A549 (cell line): ENCODE results near the genes ACP4, KLK5 and C19orf84.

- PRO-cap: no peak
CAGE:
- cytosol, long polyA plus RNA: no peak
- long polyA plus RNA: no peak
- nucleus, long polyA plus RNA: no peak
Observed at GRCh38 chr19:50384500-50384825, 316 bp downstream of the POLD1 start.

DNA sequence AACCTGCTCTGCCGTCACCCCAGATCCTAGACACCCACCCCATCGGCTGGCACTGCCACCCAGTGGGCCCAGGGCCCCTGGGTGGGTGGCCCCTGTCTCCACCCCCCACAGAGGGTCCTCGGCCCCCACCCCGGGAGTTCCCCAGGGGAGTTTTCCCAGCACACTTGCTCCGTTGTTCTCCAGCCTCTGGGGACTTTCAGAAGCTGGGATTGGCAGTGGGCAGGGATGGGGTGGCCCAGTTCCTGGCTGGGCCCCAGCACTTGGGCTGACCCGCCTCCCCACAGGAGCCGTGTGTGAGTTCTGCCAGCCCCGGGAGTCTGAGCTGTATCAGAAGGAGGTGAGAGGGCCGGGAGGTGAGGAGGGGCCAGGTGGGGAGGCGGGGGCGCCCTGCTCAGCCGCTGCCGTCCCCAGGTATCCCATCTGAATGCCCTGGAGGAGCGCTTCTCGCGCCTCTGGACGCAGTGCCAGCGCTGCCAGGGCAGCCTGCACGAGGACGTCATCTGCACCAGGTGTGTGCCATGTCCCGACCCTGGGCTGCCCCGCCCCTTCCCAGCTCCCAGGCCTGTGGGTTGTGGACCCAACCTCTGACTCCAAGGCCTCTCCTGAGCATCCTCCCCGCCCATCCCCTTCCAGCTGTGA lies 1.9 kb upstream of the SPIB start:
- PRO-cap: no peak
CAGE:
- cytosol, long polyA plus RNA: no peak
- long polyA plus RNA: no peak
- nucleus, long polyA plus RNA: no peak

DNA sequence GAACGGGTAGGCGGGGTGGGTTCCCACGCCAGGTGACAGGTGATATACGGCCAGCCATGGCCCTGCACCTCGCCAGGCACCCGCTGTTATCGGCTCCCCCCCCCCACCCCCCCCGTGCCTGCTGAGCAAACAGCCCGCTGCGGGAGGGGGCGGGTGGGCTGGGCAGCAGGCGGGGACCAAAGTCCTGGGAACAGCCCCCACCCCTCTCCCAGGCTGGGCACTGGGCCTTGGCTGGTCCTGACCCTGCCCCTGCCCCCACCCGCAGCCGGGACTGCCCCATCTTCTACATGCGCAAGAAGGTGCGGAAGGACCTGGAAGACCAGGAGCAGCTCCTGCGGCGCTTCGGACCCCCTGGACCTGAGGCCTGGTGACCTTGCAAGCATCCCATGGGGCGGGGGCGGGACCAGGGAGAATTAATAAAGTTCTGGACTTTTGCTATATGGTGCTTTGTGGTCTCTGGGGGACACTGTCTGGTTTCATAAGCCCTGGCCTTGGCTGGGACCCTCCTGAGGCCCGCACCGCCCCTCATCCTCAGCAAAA lies 1.1 kb upstream of the SPIB start:
- PRO-cap: no peak
CAGE:
- cytosol, long polyA plus RNA: no peak
- long polyA plus RNA: no peak
- nucleus, long polyA plus RNA: no peak

DNA sequence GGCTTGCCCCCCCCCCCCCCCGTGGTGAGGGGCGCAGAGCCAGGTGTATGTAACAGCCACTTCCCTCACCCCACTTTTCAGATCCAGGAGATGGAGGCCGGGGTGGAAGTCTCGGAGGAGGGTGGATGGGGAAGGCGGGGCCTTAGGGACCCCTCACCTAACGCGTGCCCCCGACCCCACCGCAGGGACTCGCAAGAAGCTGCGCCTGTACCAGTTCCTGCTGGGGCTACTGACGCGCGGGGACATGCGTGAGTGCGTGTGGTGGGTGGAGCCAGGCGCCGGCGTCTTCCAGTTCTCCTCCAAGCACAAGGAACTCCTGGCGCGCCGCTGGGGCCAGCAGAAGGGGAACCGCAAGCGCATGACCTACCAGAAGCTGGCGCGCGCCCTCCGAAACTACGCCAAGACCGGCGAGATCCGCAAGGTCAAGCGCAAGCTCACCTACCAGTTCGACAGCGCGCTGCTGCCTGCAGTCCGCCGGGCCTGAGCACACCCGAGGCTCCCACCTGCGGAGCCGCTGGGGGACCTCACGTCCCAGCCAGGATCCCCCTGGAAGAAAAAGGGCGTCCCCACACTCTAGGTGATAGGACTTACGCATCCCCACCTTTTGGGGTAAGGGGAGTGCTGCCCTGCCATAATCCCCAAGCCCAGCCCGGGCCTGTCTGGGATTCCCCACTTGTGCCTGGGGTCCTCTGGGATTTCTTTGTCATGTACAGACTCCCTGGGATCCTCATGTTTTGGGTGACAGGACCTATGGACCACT lies 4.7 kb upstream of the MYBPC2 start:
- PRO-cap: no peak
CAGE:
- cytosol, long polyA plus RNA: no peak
- long polyA plus RNA: no peak
- nucleus, long polyA plus RNA: no peak

GRCh38 chr19:50477654-50477906 lies 932 bp upstream of the GARIN5A start:
- PRO-cap: no peak
CAGE:
- cytosol, long polyA plus RNA: no peak
- long polyA plus RNA: no peak
- nucleus, long polyA plus RNA: no peak

- PRO-cap: no peak
CAGE:
- cytosol, long polyA plus RNA: no peak
- long polyA plus RNA: no peak
- nucleus, long polyA plus RNA: no peak
Observed at GRCh38 chr19:50499964-50501103, 10.7 kb downstream of the JOSD2 start.

DNA sequence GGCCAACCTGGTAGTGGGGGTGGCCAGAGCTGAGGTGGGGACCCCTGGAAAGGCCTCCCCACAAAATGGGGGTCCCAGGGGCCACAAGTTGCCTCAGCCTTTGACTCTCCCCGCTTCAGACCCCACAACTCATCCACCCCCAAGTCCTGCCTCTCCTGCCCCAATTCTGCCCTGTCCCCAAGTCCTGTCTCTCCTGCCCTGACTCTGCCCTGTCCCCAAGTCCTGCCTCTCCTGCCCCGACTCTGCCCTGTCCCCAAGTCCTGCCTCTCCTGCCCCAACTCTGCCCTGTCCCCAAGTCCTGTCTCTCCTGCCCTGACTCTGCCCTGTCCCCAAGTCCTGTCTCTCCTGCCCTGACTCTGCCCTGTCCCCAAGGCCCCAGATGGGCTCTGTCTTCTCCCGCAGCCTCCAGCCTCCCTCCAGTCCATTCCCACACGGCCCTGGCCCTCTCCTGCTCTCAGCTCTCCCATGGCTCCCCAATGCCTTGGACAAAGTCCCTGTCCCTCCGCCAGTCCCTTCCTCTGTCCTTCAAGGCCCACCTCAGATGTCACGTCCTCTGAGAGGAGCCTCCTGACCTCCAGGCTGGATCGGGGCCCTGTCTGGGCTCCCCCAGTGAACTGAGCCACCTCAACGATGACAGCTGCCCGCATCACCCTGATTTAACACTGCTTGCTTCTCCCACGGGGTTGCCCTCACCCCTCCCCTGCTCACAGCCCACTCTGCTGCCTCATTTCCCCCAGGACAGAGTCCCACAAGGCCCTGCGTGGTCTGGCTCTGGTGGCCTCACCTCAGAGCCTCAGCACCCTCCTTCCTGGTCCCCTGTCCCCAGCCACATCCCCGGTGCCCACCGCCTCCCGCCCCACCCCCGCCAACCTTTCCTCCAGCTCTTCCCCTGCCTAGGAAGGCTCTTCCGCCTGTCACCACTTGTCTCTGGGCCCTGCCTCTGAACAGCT lies 3.0 kb downstream of the JOSD2 start:
- PRO-cap: no peak
CAGE:
- cytosol, long polyA plus RNA: no peak
- long polyA plus RNA: no peak
- nucleus, long polyA plus RNA: no peak

GRCh38 chr19:50514362-50515330 lies 933 bp upstream of the ASPDH start:
- PRO-cap: no peak
CAGE:
- cytosol, long polyA plus RNA: no peak
- long polyA plus RNA: no peak
- nucleus, long polyA plus RNA: no peak

DNA sequence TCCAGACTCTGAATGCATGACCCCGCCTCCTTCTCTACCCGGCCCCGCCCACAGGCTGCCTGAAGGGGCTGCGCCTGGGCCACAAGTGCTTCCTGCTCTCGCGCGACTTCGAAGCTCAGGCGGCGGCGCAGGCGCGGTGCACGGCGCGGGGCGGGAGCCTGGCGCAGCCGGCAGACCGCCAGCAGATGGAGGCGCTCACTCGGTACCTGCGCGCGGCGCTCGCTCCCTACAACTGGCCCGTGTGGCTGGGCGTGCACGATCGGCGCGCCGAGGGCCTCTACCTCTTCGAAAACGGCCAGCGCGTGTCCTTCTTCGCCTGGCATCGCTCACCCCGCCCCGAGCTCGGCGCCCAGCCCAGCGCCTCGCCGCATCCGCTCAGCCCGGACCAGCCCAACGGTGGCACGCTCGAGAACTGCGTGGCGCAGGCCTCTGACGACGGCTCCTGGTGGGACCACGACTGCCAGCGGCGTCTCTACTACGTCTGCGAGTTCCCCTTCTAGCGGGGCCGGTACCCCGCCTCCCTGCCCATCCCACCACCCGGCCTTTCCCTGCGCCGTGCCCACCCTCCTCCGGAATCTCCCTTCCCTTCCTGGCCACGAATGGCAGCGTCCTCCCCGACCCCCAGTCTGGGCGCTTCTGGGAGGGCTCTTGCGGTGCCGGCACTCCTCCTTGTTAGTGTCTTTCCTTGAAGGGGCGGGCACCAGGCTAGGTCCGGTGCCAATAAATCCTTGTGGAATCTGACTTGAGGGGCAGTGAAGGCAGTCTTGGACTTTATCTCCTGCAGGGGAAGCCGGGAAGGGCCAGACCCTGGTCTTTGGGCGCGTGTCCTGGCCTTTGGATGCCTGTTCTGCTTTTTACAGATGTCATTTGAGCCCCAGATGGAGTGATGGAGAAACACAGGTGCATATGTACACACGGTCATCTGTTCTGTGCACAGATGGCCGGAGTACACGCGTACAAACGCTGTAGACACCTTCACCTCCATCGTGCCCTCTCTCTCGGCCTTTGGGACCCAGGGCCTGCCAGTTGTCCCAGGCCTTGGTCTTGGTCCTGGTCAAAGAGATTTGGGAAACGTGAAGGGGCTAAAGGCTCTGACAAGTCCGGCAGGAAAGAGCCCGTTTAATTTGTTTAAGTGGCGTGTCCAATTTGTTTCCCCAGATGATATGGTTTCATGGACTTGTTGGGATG lies 2.2 kb downstream of the CLEC11A start:
- PRO-cap: bidirectional peak, plus-strand start at position 146 of the sequence, minus-strand start outside the sequence
CAGE:
- cytosol, long polyA plus RNA: start-site peak on the plus strand centred at position 129 of the sequence, 89 bp wide, 43 and 146 reads in 2 replicates
- long polyA plus RNA: no peak
- nucleus, long polyA plus RNA: start-site peak on the plus strand centred at position 136 of the sequence, 77 bp wide, 19 and 66 reads in 2 replicates

DNA sequence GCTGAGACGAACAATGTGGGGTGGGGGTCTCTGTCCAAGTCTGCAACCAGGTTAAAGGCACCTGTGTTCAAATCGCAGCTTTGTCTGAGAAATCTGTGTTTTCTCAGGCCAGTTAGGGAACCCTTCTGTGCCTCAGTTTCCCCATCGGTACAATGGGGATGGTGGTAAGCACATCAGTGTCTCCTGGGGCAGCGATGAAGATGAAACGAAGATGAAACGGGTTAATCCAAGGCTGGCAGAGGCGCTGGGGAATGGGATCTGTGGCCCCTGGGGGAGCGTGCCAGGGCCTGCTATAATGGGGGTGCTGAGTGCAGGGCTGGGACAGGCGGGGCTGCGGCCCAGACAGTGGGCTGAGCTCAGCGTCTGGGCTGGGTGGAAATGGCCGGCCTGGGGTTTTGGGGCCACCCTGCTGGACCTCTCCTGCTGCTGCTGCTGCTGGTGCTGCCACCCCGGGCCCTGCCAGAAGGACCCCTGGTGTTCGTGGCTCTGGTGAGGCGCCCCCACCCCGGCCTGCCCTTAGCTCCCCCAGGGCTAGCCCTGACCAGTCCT lies at the start of gene ACP4:
TSS of gene ACP4 (plus strand) at position 379 of the 549 bp plus-strand sequence.
- PRO-cap: no peak
CAGE:
- cytosol, long polyA plus RNA: no peak
- long polyA plus RNA: no peak
- nucleus, long polyA plus RNA: no peak

DNA sequence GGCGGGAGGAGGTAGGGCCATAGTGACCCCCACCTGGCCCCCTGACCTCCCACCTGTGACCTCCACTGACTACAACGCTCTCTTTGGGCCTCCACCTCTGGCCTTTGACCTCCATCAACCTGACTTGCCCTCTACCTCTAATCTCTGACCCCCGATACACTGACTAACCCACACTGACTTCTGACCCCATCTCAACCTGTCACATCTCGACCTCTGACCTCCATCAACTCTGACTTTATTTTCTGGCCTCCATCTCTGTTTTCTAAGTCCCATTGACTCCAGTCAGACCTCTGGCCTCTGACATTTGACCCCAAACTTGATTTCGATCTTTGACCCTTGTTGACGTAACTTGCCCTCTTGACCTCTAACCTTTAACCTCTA lies 625 bp downstream of the ACP4 start:
- PRO-cap: no peak
CAGE:
- cytosol, long polyA plus RNA: no peak
- long polyA plus RNA: no peak
- nucleus, long polyA plus RNA: no peak

GRCh38 chr19:50795845-50796410 lies 5.7 kb downstream of the ACP4 start:
- PRO-cap: no peak
CAGE:
- cytosol, long polyA plus RNA: no peak
- long polyA plus RNA: no peak
- nucleus, long polyA plus RNA: no peak

DNA sequence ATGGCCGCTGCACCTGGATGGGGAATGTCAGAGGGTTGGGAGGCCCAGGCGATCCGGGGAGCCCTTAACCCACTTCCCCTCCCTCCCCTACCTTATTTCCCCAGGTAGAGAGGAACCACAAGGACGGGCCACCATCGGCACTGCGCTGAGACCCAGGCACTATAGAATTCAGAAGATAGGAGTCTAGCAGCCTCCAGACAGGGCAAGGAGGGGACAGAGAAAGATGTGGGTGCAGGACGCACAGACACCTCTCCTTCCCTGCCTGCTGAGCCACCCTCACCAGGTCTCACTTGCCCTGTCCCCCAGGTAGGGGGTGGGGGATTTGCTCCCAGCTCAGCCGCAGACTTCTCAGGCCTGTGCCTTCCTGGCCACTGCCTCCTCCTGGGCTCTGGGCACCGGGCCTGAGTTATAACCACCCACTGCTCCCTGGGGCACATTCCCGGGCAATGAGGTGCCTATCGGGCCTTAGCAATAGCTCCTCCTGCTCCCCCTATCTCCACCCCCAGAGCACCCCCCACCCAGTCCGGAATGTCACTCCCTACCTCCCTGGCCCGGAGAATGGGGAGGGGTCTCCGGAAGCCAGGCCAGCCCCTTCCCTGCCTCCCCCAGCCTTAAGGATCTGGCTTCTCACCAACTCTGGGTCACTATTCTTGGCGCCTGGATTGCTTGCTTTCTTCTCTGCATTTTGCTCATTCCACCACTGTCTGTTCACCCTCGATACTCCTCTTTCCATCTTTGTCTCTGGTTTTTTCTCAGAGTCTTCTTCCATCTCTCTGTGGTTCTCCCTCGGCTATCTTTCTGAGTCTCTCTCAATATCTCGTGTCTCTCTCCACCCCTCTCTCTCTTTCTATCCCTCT lies at the start of gene KLK5:
TSS of gene KLK5 (minus strand) at position 383 of the 857 bp plus-strand sequence.
- PRO-cap: no peak
CAGE:
- cytosol, long polyA plus RNA: no peak
- long polyA plus RNA: no peak
- nucleus, long polyA plus RNA: no peak

DNA sequence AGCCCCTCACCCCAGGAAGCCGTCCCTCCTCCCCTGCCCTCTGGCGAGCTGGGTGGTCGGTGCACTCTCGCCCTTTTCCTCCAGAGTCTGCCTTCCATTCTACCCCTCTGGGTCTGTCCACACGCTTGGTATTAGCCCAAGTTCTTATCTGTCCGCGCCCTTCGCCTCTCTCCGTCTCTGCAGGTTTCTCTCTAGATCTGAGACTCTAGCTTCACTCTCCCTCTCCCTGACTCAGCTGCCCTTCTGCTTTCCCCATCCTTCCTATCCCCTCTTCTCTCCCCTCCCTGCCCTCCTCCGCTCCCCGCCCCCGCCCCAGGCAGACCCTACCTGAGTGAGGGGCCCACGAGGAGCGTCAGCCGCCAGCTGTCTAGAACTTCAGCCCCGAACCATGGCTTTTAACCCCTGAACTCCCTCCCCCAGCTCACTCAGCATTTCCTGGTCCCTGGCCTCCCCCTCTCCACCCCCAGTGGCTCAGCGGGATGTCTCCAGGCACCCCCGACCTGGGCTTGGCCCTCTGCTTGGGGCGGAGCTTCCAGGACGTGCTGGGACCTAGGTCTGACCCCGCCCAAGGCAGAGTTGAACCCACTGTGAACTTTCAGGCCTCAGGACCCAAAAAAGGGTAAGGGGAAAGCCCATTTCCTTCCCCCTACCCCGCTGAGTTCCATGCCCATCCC lies 556 bp upstream of the KLK13 start:
- PRO-cap: no peak
CAGE:
- cytosol, long polyA plus RNA: no peak
- long polyA plus RNA: no peak
- nucleus, long polyA plus RNA: no peak

- PRO-cap: no peak
CAGE:
- cytosol, long polyA plus RNA: no peak
- long polyA plus RNA: no peak
- nucleus, long polyA plus RNA: no peak
Observed at GRCh38 chr19:51139363-51139829, 2.7 kb upstream of the SIGLEC7 start.

DNA sequence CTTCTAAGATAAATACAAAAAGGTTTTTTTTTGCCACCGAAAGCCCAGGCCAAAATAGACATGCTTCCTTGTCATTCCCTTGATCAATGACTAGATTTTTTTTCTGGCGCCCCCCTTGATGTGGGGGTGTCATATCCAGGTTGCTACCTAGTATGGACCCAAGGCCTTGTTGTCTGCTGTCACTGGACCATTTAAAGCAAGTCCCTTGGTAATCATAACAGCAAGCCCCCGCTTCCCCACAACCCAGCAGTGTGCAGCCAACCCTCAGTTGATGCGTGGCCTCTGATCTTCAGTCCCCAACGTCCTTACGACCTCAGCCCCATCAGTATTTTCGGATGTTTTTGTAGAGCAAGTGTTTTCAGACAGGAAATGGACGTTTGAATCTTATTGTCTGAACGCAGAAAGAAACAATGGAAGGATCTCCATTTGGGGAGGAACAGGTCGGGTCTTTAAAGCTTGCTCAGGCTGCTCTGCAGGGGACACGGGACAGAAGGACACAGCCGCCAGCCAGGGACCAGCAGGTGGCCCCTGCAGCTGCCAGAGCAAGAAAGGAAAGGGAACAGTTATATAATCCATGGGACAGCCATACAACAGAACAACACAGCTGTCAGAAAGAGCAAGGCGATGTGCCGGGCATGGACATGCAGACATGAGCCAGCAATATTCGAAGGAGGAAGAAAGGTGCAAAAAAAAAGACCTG lies 18.6 kb upstream of the IGLON5 start:
- PRO-cap: no peak
CAGE:
- cytosol, long polyA plus RNA: no peak
- long polyA plus RNA: no peak
- nucleus, long polyA plus RNA: no peak

DNA sequence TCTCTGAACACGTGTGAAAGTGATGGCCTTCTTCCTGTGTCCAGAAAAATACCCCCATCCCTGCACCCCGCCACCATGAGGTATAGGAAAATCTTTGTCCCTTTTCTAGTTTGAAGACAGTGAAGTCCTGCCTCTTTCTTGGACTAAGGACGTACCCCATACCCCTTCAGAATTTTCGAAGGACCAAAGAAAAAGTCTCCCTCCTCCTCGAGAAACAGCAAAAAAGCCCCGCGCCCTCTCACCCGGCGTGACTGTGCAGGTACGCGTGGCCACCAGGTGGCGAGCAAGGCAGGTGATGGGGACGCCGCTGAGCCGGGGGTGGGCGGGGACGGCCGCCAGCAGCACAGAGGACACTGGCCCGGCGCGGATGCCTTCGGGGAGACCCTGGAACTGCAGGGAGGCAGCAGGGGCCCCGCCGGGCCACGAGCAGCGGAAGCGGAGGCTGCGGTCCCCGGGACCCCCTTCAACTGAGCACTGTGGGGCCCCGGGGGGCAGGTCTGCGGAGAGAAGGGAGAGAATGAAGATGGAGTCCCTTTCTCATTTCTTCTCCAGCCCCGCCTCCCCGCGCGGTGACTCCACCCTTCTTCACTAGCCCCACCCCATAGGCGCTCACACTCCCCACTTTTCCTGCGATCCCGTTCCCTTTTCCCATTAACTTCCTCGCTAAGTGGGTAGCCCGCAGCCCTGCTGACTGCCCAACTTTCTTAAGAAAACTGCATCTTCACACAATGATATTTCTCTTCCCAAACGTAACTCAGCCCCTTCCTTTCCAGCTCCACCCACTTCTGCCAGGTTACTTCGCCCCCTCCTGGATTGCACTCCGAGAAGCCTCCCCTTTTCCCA lies 3.1 kb downstream of the VSIG10L start:
- PRO-cap: unidirectional peak, plus-strand start at position 310 of the sequence
CAGE:
- cytosol, long polyA plus RNA: no peak
- long polyA plus RNA: no peak
- nucleus, long polyA plus RNA: no peak

DNA sequence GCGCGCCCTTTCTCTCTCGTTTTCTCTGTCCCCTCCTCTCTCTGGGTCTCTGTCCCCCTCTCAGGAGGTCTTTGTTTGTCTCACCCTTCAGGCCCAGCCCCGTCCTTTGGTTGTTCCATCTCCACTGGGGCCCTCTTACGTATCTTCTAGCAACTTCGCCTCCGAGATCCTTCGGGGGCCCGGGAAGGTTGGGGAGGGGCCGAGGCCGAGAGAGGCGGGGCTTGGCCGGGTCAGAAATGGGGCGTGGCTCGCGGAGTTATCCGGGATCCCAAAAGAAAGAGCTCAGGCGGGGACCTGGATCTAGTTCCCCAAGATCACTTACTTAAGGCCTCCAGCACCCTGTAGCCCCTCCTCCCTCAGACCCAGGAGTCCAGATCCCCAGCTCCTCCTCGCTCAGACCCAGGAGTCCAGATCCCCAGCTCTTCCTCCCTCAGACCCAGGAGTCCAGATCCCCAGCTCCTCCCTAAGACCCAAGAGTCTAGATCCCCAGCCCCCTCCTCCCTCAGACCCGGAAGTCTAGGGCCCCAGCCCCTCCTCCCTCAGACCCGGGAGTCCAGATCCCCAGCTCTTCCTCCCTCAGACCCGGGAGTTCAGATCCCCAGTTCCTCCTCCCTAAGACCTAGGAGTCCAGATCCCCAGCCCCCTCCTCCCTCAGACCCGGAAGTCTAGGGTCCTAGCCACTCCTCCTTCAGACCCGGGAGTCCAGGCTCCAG lies at the start of gene C19orf84:
TSS of gene C19orf84 (minus strand) at position 198 of the 713 bp plus-strand sequence.
- PRO-cap: no peak
CAGE:
- cytosol, long polyA plus RNA: no peak
- long polyA plus RNA: no peak
- nucleus, long polyA plus RNA: no peak

GRCh38 chr19:51593833-51595017 lies 23.1 kb downstream of the ZNF175 start:
- PRO-cap: no peak
CAGE:
- cytosol, long polyA plus RNA: no peak
- long polyA plus RNA: no peak
- nucleus, long polyA plus RNA: no peak

DNA sequence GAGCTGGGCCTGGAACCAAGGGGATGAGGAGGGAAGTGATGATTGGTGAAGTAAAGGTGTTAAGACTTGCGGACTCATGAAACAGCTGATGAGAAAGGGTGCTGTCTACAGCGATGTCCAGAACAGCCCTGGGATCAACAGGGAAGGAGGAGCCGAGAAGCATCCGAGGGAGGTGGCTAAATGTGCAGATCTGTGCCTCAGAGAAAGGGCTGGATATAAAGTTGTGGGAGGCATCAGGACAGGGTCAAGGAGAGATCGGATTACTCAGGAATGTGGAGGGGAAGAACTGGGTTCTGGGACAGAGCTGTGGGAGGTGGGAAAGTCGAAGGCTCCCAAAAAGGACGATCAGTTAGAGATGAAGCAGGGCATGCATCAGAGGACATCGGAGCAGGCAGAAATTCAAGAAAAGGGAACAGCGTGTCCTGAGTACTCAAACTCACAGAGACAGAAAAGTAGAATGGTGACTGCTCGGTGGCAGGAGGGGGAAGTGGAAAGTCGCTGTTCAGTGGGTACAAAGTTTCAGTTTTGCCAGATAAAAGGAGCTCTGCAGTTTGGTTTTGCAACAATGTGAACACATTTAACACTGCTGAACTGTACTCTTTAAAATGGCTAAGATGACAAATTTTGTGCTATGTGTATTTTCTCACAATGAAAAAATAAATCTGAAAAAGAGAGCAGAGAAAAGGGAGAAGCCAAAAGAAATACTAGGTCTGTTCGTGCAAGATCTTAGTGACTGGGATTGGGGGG lies 1.8 kb downstream of the SIGLEC14 start:
- PRO-cap: no peak
CAGE:
- cytosol, long polyA plus RNA: no peak
- long polyA plus RNA: no peak
- nucleus, long polyA plus RNA: no peak